RPMI7951 (cell line): ENCODE measurements around the gene EHF.

DNA sequence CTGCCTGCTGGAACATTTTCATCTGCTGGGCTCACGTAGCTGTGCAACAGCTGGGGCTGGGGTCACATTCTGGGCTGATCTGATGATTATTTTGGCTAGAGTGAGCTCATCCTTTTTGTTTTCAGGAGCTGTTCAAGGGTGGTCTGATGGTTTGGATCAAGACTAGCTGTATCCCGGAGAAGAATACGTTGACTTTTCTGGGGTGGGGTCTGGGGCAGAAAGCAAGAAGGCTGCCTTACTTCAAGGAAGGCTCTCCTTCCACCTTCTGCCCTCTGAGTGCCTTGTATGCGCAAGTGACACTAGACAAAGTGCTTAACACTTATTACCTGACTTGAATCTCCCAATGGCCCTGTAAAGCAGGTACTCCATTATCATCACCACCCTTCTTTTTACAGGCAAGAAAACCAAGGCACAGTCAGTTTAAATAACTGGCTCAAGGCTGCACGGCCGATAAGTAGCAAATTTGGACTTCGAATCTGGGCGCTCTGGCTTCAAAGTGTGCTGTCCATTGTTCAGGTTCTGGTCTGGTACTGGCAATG, 19.5 kb upstream of the EHF start:
- RAMPAGE, long total RNA = no peak

- RAMPAGE, long total RNA = no peak
Measured at GRCh38 chr11:34620652-34621818, at the start of gene EHF. Gene EHF (plus strand): TSS chr11:34621093.

DNA sequence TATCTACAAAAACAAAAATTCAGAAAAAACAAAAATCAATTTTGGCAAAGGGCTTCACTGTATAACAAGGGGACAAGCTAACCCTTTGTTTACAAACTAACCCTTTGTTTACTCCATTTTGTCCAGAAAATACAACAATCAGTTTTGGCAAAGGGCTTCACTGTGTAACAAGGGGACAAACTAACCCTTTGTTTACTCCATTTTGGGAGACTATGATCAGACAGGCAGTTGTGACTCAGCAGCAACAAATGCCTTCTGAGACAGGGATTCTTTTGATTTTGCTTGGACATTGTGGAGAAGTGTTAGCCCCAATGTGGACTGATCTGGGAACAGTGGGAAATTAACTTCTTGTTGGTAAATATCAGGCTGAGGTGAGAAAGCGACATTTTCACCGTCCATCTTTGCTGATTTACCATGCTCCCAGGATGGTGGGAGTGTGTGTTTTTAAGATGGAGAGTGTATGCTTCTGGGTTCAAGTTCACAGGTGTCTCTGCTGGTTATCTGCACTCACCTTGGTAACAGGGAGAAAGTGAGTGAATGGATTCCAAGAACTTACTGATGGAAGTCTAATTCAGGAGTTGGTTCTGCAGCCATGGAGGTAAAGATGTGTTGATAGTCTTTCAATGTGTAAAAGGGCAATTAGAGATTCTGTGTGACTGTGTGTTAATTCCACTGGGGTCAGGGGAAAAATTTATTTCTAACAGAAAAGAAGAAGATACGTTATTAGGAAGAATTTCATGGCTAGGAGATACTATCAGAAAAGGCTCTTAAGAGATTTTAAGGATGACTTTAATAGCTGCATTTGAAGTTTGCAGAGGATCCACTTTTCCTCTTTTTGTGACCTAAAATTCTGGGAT, 1.2 kb downstream of the EHF start:
- RAMPAGE, long total RNA = no peak

GRCh38 chr11:34622826-34624023, 2.3 kb downstream of the EHF start:
- RAMPAGE, long total RNA = no peak

DNA sequence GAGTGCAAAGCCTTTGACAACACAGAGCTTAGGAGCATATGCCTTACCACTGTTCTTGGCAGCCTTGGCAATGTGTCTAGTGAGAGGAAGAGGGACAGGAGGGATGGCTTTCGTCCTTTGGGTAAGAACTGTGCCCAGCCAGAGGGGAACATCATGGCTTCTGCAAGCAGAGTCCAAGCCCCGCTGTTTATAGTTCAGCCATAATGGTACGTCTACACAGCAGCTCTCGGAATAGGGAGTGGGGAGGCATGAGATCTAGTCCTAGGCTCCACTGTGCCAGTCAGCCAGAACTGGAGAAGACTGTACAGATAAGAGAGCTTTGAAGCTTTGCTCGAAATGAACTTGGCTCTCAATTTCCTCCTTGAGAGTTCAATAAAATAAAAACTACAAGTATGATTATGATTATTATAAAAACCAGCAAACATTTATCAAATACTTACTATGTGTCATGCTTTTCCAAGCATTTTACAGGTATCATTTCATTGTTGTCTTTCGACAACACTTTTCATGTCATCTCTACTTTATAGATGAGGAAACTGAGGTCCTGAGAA, 14.9 kb downstream of the EHF start:
- RAMPAGE, long total RNA = no peak

GRCh38 chr11:34646222-34646869, 25.5 kb downstream of the EHF start:
- RAMPAGE, long total RNA = no peak

DNA sequence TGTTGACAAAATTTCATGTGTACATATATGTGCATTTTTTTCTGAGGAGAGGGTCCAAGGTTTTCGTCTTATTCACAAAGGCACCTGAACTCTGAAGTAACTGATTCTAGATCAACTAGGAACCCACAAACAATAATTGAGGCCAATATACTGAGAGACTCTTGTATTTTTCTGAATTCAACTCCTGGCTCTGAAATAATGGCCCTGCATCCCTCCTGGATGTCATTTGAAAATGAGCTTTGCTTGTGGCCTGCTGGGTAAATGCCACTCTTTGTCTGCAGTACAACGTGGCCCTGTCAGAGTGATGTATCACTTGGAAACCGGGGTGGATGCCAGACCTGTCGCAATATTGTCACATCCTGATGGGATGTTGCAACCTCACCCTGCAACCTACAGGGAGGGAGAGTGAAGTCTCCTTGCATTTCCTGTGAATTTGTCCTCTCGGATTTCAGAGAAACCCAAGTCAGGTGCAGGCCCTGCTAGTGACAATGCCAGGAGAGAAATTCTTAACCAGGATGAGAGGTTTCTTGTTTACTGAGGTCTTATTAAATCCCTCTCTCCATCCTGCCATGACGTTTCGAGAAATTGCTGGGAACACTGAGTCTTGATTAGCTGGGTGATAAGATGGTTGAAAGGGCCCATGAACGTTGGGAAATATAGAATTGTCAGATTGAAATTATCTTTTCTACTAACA, 33.9 kb downstream of the EHF start:
- RAMPAGE, long total RNA = no peak

DNA sequence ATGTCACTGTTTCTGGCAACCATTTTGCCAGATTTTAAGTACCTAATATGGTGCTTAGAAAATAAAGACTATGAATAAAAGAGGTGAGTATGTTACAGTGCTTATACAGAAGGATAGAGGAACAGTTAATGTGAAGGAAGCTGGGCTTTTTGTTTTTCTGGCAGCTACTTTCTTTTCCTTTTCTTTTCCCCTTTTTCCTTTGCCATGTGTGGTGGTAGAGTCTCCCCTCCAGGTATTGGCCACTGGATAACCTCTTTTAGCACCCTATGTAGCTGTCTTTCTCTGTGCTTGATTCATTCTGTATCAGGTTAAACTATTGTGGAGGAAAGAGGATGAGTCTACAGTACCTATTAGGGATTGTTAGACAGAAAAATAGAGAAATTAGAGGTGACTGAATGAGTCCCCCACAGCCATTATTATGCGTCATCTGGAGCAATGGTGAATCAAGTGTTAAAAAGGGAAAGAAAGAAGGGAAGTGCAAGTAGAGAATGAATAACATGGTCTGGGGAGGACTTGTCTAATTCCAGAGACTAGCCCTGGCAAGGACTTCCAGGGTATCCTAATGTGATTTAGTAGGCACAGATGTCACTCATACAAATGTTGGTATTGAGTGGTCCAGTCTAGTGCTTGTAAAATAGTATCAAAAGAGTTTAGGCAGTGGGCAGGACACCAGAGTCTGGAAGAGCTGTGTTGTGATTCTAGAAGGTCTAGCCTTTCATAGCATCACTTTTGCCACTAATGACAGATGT, 19.1 kb downstream of the PDHX start:
- RAMPAGE, long total RNA = no peak

DNA sequence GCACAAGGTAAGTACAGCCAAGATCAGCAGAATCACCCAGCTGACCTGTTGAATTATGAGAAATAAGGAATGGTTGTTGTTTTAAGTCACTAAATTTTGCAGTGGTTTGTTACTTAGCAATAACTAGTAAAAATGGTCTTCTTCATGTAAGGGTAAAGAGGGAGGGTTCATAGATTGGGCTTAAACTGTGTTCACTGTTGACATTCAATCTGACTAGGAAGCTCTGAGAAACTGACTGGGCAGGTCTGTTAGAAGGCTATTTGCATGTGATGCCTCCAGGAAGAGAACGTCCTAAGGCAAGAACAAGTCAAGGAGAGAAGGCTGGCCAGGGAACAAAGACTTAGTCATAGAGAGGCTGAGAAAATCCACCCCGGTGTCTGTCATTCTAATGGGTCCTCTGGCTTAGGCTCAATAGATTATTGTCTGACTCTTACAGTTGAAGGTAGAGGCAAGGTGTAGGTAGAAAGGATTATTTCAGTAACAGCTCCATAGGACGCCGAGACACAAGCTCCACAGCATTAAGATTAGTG, 50.3 kb upstream of the CD44 start:
- RAMPAGE, long total RNA = no peak

- RAMPAGE, long total RNA = no peak
Measured at GRCh38 chr11:35126339-35127041, 12.5 kb upstream of the CD44 start.

GRCh38 chr11:35150501-35151369, 11.8 kb downstream of the CD44 start:
- RAMPAGE, long total RNA = no peak

- RAMPAGE, long total RNA = no peak
Measured at GRCh38 chr11:35157991-35159205, 19.4 kb downstream of the CD44 start.

GRCh38 chr11:35160208-35160763, 21.3 kb downstream of the CD44 start:
- RAMPAGE, long total RNA = no peak

GRCh38 chr11:35303643-35304477, 115.5 kb downstream of the SLC1A2 start:
- RAMPAGE, long total RNA = no peak

DNA sequence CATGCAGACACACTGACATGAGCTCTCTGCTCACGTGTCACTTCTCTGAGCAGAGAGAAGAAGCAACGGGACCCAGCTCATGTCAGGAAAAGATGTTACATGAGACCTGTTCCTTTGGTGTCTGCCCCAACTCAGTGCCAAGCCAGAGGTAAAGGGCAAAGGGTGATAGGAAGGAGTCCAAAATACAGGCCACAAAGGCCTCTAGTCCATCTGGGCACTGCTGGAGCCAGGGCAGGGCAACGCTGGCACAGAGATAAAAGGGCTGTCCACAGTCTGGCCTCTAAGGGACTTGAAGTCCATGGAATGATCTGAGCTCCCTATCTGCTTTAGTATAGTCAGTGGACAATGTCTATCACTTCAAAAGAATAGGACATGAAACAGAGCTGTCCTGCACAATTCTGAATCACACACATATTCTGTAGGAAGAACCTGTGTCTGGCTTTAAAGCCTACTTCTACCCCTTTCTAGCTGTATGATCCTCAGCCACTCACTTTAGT, 79.2 kb downstream of the SLC1A2 start:
- RAMPAGE, long total RNA = no peak

DNA sequence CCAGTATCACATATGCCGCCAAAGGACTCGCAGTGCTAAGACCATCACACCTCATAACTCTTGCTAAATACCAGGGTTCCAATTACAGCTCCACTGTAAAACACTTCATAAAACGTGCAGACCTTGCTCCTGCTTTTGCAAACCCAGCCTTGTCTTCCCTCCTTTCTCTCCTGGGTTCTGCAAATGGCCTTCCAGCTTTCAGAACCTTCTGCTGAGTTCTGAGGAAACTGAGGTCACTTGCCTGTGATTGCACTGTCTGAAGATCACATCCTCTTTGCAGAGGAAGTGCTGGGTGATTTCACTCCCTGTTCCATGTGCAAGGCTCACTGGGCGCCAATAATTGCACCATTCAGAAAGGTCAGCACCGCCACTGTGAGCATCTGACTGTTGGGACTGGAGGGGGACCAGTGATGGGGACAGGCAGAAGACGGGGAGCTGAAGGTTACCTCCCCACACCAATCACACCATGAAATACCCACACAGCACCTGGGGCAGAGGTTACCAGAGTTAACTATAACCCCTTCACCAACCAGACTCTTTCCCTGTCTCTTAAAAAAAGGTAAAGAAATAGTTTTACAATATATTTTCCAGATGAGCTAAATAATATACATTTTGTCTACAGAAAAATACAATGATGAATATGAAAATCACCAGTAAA, 74.1 kb downstream of the SLC1A2 start:
- RAMPAGE, long total RNA = no peak

DNA sequence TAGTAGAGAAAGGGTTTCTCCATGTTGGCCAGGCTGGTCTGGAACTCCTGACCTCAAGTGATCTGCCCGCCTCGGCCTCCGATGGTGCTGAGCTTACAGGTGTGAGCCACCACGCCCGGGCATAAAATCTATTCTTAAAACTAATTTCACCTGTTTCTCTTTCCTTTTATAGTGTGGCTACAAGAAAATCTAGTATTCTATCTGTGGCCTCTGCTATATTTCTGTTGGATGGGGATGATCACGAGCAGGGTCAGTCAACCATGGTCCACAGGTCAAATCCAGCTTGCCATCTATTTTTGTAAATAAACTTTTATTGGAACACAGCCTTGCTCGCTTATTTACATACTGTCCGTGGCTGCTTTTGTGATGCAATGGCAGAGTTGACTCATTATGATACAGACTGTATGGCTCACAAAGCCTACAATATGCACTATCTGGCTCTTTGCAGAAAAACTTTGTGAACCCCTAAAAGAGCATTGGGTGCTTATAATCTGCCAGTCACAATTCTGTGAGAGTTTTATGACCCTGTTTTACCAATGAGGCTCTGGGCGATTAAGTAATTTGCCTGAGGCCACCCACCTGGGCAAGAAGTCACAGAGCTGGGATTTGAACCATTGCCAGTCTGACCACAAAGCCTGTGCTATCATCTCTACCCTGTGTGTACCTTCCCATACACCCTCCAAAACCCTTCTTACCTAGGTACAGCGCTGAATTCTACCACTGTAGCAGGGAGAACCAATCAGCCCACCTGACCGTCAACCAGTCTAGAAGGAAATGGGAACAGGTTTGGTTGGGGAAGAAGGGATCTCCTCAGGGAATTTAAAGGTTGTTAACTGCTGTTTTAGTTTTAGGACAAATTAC, 28.3 kb downstream of the SLC1A2 start:
- RAMPAGE, long total RNA = no peak

GRCh38 chr11:35413499-35413998, 5.8 kb downstream of the SLC1A2 start:
- RAMPAGE, long total RNA = no peak

DNA sequence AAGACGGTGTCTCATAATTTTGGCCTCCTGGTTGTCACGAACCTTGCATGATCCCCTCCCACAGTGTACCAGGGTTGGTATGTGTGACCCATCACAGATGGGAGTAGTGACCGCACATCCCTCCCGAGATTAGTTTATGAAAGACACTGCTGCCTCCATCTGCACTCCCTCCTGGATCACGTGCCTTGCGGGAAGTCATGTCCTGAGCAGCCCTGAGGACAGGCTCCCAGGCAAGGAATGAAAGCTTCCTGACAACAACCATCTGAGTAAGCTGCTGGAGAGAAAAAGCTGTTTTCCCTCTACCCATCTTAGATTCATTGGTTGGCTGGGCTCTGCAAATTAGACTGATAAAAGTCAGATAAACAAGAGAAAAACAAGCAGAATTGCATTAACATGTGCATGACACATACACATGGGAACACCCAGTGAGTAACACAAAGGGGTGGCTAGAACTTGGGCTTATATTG, 14.4 kb upstream of the PAMR1 start:
- RAMPAGE, long total RNA = no peak

DNA sequence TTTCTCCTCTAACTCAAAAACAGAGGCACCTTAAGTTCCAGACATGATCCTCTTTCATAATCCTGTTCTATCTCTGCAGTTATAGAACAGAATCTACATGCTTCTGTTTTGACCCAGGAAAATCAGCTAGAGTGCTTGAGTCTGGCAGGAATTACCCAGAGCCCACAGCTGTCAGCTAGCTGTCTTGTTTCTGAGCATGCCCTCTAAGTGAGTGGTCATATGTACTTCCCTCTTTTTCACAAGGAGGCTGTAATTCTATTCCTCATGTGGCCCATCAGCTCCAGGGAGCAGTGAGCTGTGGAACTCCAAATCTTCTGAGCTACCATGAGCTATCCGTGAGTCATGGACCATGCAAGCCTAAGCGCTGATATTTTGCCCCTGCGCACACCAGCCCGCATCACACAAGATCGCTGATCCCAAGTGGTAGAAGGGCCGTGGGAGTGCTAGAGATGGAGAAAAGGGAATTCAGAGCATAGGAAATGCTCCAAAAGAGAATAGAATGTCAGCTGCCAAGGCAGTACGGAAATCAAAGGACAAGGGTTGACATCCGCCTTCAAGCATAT, 5.4 kb downstream of the FJX1 start:
- RAMPAGE, long total RNA = no peak